Bronchus (tissue), 1 donor: ENCODE measurements around a stretch of chr13.

- PRO-cap, result no peak
These were observed 85.3 kb downstream of the DOCK9 start for GRCh38 chr13:98892536-98893054.

DNA sequence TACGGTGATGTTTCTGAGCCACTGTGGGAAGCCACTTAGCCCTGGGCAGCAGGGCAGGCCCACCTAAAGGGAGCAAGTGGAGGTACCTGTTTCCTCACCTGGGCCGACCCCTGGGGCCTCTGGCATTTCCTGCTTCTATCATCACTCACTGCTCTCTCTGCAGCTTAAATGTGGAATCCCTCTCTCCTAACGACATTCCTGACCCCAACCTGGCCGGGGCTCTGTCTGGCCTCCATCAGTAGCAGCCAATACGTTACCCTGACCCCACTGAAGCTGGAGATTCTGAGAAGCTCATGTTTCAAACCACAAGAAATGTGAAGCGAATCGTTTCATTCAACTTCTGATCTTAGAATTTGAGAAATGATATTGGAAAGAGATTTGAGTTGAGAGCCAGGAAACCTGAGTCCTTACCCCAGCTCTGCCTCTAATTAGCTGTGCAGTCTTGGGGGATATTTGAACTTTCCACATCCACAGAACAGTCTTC is 39.9 kb downstream of the DOCK9 start:
- PRO-cap, result no peak

DNA sequence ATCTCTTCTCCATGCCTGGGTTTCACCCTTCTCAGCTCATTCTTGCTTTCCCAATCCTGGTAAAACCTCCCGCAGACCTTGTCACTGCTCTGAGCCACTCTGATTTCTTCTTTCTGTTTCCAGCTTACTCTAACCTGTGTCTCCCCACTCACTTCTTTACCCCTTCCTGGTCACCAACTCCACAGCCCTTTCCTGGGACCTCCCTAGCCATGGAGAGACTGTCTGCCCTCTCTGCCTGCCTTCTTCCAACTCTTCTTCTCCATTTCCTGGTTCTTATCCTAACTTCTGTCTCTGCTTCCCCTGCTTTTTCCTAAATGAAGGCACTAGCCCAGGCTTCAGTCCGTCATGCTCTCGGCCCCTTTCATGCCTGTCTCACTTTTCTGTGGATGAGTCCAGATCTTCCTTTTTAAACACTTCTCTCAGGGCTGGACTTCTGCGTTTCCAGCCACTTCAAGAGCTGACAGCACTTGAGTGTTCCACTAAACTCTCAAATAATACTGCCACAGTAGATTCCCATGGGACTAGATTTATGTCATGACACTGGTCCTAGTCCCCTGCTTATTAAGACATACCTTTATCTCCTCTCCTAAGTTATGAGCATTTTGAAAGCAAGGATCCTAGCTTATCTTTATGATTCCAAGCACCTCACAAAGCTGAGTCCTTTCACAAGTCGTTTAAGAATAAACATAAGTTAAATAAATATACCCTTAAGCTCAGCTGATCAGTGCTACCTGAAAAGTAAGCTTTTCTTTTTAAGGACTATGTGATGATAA is 31.0 kb downstream of the DOCK9 start:
- PRO-cap, result no peak

- PRO-cap, result no peak
These were observed 7.5 kb downstream of the DOCK9 start for GRCh38 chr13:98970221-98970859.

DNA sequence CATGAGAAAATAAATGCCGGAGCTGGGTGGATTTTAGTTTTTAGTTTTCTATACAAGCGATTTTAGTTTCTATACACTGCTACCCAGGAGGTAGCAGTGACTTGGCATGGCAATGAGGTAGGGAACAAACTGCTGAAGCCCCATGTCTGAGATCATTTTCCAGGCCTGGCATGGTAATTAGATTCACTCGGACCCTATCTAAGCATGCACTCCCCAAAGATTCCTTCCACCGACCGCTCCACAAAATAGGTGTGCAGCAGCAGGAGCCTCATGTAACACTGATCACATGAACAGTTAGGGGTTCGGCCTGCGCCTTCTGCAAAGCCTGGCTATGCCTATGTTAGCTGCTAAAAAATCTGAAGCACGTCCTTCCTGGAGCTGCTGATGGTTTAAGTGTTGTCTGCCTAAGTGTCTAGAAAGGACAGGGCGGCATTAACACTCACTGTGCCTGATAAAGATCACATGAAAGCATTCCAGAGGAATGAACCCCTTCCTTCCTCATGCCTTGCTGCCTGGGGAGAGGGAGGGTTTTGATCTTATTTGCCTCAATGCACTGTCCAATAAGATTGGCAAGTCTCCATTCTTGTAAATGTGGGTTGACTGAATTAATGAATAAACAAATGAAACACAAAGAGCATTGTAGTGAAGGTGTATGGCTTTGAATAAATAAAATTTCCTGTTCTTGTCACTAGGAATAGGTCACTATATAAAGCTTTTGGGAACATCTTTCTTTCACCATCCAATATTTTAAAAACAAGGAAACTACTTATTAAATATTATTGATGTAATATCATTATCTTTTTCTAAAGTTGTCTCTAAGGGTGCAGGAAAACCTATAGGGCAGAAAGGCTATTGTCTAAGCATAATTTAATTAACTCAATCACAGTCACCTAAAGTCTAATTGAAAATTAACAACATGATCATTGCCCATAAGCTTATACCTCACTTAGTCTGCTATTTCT is 5.2 kb downstream of the DOCK9 start:
- PRO-cap, result no peak

- PRO-cap, result no peak
These were observed 24.3 kb upstream of the DOCK9 start for GRCh38 chr13:99002024-99002742.

DNA sequence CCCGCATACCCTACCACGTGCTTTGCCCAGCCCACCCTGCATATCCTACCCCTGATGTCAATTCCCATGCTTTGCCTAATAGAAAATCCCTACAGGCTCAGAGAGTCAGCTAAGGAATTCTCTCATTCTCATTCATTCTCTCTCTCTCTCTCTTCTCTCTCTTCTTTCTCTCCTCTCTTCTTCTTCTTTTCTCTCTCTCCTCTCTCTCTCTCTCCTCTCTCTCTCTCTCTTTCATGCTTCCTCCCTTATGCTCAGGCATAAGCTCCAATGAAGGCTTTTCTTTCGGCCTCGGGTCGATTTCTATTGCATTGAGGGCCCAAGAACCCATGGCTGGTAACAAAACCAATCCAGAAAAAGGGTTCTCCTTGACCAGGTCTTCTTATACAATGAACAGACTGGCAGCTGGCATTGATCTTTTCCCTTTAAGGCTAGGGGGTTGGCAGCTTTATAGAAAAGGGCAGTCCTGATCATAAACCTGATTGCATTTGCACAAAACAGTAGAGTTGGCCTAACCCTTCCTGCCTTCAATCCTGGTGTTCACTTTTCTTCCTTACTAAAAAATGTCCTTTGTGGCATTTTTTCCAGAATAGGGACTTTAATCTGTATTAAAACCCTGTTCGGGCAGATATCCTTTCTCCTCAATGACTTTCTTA is 95.4 kb upstream of the DOCK9 start:
- PRO-cap, result no peak

DNA sequence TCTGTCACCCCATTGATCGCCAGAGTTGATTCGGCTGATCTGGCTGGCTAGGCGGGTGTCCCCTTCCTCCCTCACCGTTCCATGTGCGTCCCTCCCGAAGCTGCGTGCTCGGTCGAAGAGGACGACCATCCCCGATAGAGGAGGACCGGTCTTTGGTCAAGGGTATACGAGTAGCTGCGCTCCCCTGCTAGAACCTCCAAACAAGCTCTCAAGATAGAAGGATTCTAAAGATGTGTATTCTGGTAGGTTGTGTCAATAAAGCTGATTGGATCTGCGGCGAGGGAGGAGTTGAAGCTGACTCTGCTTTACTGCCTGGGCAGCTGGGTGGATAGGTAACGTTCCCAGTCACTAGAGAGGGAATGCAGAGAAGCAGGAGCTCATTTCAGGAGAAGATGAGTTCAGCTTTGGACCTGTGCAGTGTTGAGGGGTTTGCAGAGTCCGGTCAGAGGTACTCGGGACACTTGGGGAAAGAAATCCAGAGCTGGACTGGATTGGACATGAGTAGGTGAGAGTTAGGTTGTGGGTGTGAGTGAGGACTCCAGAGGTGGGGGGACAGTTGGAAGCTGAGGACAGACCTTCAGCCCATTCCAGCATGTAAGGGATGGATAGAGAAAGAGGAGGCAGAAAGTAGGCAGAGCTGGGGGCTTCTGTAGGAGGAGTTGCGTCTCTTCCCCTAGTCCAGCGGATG is 5.2 kb downstream of the UBAC2 start:
- PRO-cap, result no peak

DNA sequence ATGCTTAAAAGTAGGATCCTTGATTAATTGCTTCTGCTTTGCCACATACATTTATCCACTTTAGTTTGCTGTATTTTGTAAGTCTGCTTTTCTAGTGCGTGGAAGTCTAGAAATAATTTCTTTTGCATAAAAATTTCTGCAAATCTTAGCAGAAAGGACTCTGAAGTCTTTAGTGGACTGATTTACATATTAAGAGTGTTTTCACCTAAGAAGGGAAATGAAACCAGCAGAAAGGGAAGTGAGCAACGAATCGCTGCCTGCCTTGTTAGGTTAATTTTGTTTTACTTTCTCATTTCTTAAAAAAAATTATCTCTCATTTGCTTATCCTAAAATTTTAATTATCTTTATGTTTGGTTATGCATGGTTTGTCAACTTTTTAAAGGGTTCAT is 721 bp upstream of the GPR18 start:
- PRO-cap, result no peak

DNA sequence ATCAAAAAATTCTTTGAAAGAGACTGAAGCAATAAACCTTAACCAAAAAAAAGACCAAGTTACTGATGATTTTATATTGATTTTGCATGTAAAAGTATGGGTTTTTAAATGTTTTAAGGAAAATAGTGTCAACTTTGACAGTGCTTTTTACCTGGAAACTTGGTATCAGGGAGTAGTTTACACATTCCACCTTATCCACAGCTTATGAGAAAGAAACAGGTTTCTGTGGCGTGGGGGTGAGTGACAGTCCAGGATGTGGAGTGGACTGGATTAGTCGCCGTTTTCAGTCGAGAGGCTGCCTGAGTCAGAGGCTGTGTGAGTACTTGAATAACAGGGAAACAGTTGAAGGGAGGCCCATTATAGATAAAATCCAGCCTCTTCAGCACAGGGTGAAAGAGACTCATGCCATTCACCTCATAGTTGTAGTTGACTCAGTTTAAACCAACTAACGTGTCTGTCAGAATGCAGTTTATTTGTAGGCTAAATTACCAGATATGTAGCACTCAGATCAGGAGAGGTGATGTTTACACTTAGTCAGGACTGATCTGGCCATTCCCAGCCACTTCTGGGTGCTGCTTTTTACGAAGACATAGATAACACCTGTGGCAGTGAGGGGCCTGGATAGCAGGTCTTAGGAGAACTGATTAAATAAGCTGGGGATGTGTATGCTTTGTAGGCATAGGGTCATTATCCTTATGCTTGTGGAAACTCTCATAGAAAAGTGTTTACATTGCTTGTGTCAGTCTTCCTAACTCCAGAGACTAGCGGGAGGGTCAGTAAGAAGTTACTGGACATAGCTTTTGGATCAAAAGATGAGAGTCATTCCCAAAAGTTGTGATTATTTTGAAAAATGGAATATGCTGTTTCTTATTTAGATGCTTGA is 708 bp upstream of the GPR183 start:
- PRO-cap, result no peak

- PRO-cap, result bidirectional peak, plus-strand start at chr13:99367259, minus-strand start at chr13:99367174
These were observed 59.8 kb upstream of the GPR183 start for GRCh38 chr13:99366964-99367510.

GRCh38 chr13:99422249-99422770 is 79.0 kb upstream of the TM9SF2 start:
- PRO-cap, result no peak

DNA sequence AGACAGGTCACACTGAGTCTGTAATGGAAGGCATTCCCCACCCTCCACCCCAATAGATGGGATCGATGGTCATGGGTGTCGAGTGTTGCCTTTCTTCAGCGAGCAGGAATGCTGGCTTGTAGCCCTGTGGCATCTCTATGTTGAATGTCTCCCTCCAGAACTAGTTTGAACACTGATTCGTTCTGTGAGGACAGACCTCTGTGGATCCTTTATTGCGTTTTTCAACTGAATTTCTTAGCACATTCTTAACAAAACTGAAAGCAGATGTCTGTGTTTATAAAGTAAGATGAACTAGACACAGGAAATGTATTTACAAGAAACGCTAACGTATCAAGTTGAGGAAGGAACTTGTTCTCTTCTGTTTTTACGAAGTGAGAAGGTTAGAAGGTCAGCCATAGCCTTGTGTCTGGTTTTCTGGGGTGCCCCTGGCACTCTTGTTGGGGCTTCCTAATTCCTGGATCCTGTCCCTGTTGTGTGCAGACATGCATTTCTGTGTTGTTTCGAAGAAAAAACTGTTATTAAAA is 36.8 kb upstream of the TM9SF2 start:
- PRO-cap, result no peak

- PRO-cap, result no peak
These were observed 6.2 kb upstream of the CLYBL start for GRCh38 chr13:99600333-99600607.

GRCh38 chr13:99650323-99650758 is 43.9 kb downstream of the CLYBL start:
- PRO-cap, result no peak

GRCh38 chr13:99656777-99657508 is 50.5 kb downstream of the CLYBL start:
- PRO-cap, result no peak

DNA sequence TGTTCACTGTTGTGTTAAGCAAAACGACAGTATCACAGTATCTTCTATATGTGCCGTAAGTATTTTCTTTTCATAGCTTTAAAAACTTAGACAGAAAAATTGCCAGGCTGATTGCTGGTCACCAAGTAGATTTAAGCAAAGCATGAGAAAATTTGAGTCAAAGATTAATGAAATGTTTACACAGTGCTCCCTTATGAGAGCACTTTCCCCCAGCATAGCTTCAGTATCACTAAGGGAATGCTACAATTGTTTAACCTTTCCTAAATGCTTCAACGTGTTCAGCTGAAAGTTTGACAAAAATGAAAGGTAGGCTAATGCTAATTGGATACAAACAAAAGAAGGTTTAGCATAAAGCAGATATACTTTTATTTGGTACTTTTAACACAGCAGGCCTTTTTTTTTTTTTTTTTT is 23.3 kb downstream of the PCCA start:
- PRO-cap, result no peak

DNA sequence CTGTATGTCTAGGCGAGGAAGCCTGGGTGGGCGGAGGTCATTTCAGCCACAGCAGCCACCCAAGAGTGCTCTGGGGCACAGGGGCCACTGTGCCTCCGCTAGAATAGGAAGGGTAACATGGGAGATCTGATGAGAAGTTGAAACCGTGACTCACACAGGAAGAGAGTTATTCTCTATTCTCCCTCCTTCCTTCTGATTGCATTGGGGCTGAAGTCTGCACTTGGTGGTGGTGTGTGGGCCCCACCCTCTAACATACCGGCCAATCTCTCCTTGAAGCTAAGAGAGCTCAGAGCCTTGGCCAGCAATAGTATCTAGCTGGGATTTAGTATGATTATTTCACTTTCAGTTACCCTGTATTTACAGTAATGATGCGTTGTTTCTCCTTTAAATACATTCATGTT is 20.3 kb upstream of the GGACT start:
- PRO-cap, result no peak

- PRO-cap, result no peak
These were observed 124.0 kb downstream of the ITGBL1 start for GRCh38 chr13:101576563-101576878.

DNA sequence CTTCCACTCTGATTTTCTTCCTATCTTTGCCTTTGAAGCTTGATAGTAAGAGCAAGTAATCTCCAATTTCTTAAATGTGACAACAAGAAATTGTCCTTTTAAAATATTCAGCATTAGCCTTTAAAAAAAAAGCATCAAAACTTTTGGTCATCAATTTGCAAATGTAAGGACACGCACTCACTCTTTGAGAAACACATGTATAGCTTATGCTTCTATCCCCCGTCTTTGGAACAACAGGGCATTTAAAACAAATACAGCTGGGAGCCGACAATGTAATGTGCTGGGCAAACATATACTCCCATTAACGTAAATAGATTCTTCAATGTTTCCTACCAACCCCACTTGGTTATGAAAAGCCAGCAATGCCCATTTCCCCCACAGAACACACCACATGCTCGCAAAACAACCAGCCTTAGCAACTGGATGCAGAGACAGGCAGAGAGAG is 1.6 kb downstream of the FGF14 start:
- PRO-cap, result no peak